Vagina (tissue), 1 donor: ENCODE results near the genes SERTM2, LRCH2 and CT83.

DNA sequence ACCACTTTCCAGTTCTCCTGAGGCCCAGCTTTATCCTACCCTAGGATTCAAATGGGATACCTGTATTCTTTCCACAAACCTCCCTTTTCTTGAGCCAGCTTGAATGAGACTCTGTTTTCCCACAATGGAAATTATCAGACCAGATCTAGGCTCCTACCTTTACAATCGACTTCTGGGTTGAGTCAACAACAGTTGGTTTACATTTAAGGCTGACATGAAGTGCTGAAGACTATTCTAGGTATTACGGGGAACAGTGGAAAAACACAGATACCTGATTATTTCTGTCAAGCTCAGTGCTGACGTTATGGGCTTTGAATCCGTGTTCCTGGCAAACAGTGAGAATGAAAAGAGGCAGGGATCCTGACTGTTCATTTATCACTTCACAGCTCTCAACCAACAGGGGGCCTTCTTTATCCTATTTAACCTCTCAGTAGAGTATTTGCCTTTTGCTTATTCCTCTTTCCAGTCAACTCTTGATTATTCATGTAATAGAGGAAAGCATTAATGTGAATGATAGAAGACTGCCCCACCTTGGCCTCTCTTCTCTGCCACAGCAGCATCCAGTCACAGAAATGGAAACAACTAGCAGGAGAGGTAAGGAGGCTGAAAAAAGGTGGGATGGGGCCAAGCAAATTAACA is 43.1 kb downstream of the TMEM164 start:
- PRO-cap, result no peak
- RAMPAGE, long total RNA, result no peak

- PRO-cap, result no peak
- RAMPAGE, long total RNA, result start-site peak on the plus strand at chrX:110156814-110156880, 7 reads
Observed at GRCh38 chrX:110156623-110157431, 153.9 kb downstream of the TMEM164 start.

GRCh38 chrX:111511468-111511929 is at the start of gene SERTM2:
TSS of gene SERTM2 (plus strand) at chrX:111511645.
- PRO-cap, result no peak
- RAMPAGE, long total RNA, result start-site peak on the plus strand at chrX:111511642-111511752, 438 reads

GRCh38 chrX:111681451-111682533 is 822 bp downstream of the ALG13 start:
- PRO-cap, result bidirectional peak, plus-strand start at chrX:111681668, minus-strand start at chrX:111681558
- RAMPAGE, long total RNA, result no peak

DNA sequence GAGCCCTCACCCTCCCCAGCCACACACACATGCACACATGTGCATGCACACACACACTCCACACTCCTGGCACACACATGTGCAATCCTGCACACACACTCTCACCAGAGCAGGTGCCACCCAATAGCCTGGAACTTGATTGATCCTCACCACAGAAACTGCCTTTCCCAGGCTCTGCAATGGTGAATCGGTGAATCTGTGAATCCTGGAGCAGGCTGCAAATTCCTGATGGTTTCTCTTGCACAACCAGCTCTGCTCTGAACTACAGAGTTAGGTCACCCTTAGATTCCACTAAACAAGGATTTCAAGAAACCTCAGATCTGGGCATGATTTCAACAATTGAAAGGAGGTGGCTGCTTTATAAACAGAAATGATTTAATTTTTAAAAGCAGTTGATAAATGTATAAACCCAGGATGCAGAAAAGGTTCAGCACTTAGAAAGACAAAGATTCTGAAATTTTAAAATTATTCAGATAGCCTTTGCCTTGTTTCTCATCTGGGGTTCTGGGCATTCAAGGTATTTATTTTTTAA is 21.4 kb downstream of the AMOT start:
- PRO-cap, result no peak
- RAMPAGE, long total RNA, result no peak

DNA sequence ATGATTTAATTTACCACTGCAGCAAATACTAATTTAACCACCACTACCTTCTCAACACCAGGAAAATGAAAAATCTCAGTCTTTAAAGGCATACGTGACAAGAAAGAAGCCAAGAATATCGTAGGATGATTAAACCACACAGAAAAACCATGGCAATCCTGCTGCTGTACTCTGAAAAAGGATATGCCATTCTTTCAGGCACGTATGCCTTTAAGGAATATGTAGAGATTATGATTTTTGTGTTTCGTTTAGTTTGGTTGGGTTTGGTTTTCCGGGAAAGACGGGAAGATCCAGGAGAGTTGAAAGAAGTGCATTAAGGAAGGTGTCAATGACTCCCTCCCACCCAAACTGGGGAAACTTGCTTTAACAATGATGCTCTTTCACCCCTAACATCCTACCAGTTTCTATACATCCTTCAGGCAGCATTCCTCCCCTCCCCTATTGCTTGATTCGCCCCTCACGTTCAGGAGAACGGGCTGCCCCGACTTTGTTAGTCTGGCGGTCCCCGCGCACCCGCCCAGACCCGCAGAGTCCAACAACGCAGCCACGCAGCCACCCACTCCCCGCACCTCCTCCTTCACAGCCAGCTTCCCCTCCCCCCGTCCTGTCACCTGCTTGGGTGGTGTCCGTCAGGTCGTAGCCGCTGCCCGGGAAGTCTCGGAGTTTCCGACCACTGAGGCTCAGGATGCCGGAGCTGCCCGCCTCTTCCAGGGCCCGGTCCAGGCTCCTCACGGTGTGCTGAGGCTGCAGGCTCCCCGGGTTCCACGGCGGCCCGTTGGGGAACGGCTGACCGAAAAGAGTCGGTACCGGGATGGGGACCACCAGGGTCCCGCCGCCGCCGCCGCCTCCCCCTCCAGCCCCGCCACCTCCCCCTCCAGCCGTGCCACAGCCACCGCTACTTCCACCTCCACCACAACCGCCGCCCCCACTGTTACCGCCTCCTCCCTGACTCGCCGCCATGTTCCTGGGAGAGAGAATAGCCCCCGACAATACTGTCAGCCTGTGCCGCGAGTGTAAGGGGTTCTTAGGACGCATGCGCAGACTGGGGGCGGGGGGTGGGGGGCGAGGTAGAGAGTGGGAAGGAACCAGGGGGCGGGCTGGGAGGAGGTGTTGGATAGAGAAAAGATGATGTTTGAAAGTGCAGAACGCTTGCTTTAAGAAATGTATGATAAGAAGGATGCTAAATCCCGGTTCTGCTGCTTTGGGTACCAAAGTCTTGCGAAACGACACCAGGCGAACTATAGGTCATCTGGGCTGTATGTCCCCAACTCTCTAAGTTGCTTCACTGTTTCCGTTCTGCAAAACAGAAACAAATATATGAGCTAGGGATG is at the start of gene LRCH2:
Gene LRCH2, minus strand, starts transcription at position 1,015 of the 1,331 bp plus-strand sequence.
- PRO-cap, result unidirectional peak, plus-strand start at position 293 of the sequence; unidirectional peak, minus-strand start at position 966 of the sequence
- RAMPAGE, long total RNA, result start-site peak on the minus strand centred at position 842 of the sequence, 69 bp wide, 11 reads

DNA sequence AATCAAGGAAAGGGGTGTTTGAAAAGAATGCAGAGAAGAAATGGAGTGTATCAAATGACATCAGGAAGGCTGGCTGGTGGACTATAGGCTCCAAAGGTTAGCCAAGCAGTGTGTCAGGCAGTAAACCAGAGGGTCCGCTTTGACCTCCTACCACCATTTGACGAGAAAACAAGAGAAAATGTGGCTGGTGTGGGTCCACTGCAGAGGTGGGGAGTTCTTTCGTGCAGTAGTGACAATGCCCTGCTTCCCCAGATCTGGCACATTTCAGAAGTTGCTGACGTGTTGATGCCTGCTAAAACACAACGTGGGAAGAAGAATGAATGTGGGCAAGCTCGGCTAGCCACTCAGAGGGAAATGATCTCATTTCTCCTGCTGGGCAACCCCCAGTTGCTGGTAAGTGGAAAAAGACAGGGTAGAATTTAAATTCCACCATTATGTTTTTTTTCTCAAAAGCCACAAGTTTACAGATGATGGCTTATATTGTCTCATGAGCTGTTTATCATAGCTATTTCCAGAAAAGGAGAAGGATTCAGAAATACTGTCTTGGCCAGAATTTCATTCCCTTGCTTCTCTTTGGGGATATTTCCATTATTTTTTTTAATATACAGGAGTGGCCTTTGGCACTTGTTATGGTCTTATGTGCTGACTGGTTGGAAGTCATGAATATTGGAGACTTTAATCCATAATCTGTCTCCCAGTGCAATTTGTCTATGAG is 78.0 kb downstream of the LUZP4 start:
- PRO-cap, result no peak
- RAMPAGE, long total RNA, result no peak

- PRO-cap, result no peak
- RAMPAGE, long total RNA, result no peak
Observed at GRCh38 chrX:115582356-115583383, 21.7 kb downstream of the PLS3 start.

- PRO-cap, result no peak
- RAMPAGE, long total RNA, result no peak
Observed at GRCh38 chrX:115592301-115592798, 31.4 kb downstream of the PLS3 start.

GRCh38 chrX:115593379-115593871 is 32.5 kb downstream of the PLS3 start:
- PRO-cap, result unidirectional peak, plus-strand start at chrX:115593553
- RAMPAGE, long total RNA, result no peak

DNA sequence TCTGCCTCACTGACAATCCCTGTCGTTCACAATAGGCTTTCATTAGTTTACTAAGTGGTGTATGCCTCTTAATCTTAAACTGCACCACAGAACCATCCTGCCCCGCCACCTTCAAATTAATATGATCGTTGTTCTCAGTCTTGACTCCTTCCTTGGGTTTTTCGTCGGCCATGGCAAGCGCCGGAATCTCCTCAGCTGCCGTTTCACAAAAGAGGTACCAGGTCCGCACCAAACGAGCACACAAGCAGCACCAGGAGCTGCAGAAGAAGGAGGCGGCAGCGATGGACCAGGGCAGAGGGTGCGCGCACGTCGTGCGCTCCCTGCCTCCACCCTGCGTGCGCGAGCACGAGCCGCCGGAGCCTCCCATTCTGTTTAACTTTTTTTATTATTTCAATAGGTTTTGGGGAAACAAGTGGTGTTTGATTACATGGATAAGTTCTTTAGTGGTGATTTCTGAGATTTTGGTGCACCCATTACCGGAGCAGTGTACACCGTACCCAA is 158.1 kb downstream of the PLS3 start:
- PRO-cap, result no peak
- RAMPAGE, long total RNA, result no peak

- PRO-cap, result no peak
- RAMPAGE, long total RNA, result no peak
Observed at GRCh38 chrX:115939868-115940319, 230.7 kb upstream of the AGTR2 start.

- PRO-cap, result no peak
- RAMPAGE, long total RNA, result no peak
Observed at GRCh38 chrX:116238557-116238855, 68.0 kb downstream of the AGTR2 start.

- PRO-cap, result no peak
- RAMPAGE, long total RNA, result no peak
Observed at GRCh38 chrX:116462690-116463423, at the start of gene CT83. TSS of gene CT83 (minus strand) at chrX:116462976.

- PRO-cap, result no peak
- RAMPAGE, long total RNA, result no peak
Observed at GRCh38 chrX:117001602-117002034, 538.8 kb upstream of the CT83 start.

DNA sequence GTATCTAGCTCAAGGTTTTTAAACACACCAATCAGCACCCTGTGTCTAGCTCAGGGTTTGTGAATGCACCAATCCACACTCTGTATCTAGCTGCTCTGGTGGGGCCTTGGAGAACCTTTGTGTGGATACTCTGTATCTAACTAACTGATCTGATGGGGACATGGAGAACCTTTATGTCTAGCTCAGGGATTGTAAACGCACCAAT is 721.3 kb downstream of the KLHL13 start:
- PRO-cap, result no peak
- RAMPAGE, long total RNA, result no peak

- PRO-cap, result no peak
- RAMPAGE, long total RNA, result no peak
Observed at GRCh38 chrX:117972508-117973187, 144.0 kb downstream of the KLHL13 start.

GRCh38 chrX:118527912-118529007 is 32.6 kb downstream of the DOCK11 start:
- PRO-cap, result no peak
- RAMPAGE, long total RNA, result no peak

DNA sequence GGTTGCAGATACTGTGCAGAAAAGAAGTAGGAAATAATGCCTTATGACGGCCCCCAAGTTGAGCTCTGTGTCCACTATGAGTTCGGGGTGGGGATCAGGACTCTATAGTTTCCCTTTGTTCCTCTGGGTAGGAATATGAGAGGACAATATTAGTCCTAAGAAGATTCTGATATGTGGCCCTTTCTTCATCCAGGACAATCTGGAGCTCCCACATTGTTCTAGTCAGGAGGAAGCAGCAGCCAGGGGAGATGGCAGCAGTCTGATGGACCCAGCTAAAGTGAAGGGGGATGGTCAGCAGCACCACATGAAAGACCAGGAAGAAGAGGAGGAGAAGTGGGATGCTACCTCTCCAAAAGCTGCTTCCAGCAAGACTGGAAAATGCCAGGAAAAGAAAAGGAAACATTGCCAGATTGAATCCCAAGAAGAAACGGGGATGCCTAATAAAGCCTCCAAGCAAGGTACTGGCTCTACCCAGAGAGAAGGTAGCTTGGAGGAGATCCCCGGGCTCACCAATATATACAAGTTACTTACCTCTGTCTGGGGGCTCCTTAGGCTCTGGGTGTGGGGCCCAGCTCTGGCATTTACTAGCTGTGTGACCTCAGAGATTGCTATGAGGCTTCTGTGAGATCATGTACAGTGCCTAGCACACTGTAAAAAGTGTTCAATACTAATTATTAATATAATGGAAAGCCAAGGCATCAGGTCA is 14.9 kb downstream of the LONRF3 start:
- PRO-cap, result no peak
- RAMPAGE, long total RNA, result no peak

GRCh38 chrX:119030257-119030642 is 42.5 kb upstream of the CT47C1 start:
- PRO-cap, result no peak
- RAMPAGE, long total RNA, result no peak